HEK293 (cell line): ENCODE data around the gene BPIFB2.

- PRO-cap: no peak
- RRBS, 2 experiments: no CpG with 5 or more reads among the region's 14 CpGs
These were observed 93.9 kb downstream of the ASXL1 start for GRCh38 chr20:32452005-32452437.

DNA sequence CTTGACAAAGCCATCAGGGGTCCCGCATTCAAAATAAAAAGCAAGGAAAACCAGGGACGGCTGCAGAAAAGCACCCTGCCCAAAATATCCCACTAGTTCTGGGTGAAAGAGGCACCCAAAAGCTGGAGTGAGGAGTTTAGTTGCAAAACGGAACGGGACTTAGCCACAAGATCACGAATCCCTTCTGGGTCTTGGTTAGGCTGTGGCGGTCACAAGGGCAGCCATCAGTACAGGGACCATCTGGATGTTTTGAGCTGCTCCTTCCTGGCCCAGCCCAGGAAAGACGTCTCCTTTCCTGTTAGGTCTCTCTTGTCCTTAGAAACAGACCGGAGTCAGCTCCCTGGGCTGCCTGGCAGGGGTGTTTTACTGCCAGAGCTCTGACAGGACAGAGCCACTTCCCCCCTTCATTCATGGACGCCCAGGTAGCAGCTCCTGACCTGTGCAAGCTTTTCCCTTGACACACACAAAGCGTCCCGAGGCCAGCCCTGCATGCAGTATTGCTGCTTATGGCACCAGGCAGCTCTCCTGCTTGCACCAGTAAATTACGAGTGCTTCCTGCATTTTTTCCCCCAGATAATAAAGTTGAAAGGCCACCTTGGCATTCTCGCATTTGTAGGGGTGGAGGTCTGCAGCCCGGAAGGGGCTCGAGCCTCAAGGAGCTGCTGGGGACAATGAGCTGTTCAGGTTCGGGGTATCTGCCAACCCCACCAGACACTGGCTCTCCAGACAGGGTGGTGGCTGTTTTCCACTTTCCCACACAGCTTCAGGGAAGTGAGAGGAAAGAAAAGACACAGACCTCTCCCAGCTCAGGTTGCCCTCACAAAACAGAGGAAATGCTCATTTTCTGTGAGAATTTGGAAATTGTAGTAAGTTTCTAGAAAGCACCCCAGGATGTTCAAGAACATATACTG lies 87.4 kb downstream of the NOL4L start:
- PRO-cap: no peak
- RRBS, 2 experiments: no CpG with 5 or more reads among the region's 16 CpGs

DNA sequence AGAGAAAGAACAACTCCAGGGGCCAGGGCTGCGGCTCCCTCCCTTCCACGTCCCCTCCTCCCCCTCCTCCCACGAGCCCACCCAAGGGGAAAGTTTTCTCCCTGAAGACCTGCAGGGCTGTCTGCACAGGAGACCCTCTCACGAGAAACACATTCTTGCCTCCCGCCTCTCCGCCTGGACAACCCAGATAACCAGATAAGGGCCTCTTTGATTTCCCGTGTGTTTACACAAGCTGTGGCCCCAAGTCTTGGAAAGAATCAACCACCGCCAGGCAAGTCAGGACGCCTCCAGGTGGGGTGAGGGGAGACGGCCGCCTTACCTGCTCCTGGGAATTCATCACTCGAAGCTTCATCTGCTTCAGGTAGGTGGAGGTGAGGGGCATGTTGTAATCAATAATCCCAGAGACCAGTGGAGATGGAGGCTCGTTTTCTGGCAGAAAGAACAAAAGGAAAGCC lies 74.1 kb downstream of the NOL4L start:
- PRO-cap: no peak
- RRBS, 2 experiments: no CpG with 5 or more reads among the region's 13 CpGs

GRCh38 chr20:32518527-32518885 lies 66.6 kb downstream of the NOL4L start:
- PRO-cap: no peak
- RRBS, 2 experiments: no CpG with 5 or more reads among the region's 9 CpGs

- PRO-cap: no peak
- RRBS, 2 experiments: no CpG with 5 or more reads among the region's 27 CpGs
These were observed 56.8 kb downstream of the NOL4L start for GRCh38 chr20:32528157-32528982.

- PRO-cap: no peak
- RRBS, 2 experiments: 63% methylated on average over 1 of the region's 11 CpGs; no CpG with 5 or more reads in 1 of the 2 experiments
These were observed 17.9 kb upstream of the NOL4L start for GRCh38 chr20:32603117-32603421.

DNA sequence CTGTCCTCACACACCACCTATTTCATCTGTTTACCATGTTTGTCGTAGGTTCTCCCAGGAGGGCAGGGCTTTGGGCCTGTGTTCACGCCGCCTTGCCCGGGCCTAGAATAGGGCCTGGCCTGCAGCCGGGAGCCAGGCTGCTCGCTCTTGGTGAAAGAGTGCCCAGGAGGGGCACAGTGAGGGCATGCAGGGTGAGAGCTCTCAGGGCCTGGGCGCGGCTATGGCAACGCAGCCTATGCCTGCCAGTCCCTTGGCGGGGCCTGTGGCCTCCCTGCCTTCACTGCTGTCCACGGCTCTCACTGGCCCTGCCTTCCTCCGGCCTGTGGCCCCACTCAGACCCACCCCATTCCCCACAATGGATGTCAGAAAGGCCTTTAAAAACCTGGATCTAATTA lies 22.6 kb upstream of the NOL4L start:
- PRO-cap: no peak
- RRBS, 2 experiments: no CpG with 5 or more reads among the region's 12 CpGs

- PRO-cap: no peak
- RRBS, 2 experiments: no CpG with 5 or more reads among the region's 12 CpGs
These were observed 43.8 kb upstream of the NOL4L start for GRCh38 chr20:32628729-32629576.

DNA sequence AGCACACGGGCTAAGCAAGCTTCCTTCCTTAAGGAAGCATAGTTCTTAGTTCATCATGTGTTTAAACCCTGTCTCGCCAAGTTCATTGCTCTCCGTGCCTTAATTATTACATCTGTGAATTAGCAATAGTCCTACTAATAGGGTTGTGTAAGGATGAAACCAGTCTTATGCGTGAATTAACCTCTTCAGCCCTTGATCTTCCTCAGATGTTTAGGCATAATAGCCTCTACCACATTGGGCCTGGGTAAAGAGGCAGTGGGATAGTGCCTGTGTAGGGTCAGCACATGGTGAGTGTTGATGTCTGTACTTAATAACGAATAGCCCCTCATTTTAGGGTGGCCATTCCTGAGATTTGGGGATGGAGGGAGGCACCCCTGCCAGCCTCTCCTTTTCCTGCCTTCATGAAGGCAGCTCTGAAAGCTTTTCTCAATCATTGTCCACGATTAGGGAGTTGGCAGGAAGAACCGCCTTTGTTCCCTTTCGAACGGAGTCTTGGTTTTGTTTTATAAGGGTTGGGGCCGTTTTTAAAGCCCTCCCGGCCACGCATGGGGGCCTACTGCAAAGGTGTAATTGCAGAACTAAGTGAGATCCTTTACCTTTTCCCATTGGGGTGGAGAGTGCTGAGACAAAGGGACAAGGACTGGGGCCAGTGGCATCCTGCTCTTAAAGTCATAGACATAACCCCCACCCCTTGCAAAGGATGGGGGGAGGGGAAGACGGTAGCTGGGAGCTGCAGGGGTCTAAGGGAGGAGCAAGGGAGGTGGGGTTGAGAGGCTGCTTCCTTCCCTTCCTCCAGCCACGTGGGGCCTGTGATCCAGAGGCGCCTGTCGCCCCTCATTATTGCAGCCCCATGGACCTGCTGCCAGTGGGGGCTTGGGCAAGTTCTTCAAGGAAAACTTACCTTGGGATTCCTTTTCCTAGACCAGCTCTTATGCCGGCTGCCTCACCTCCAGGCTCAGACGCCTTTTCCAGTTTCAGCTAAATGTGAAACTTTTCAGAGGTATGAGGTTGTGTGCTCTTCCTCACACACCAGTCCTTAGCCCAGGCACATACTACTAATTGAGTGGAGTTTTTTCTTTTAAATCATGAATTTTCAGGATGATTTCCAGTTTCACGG lies 2.3 kb downstream of the DNMT3B start:
- PRO-cap: no peak
- RRBS, 2 experiments: no CpG with 5 or more reads among the region's 19 CpGs

GRCh38 chr20:33007519-33007976 lies at the start of gene BPIFB2:
TSS of gene BPIFB2 (plus strand) at chr20:33007704.
- PRO-cap: no peak
- RRBS, 2 experiments: no CpG with 5 or more reads among the region's 7 CpGs

- PRO-cap: bidirectional peak, plus-strand start at chr20:33443376, minus-strand start at chr20:33443387
- RRBS, 2 experiments: 2% methylated on average over 24 of the region's 41 CpGs
These were observed 572 bp downstream of the SNTA1 start for GRCh38 chr20:33442905-33443476.

GRCh38 chr20:33624304-33625137 lies 37.6 kb upstream of the C20orf144 start:
- PRO-cap: no peak
- RRBS, 2 experiments: no CpG with 5 or more reads among the region's 9 CpGs

DNA sequence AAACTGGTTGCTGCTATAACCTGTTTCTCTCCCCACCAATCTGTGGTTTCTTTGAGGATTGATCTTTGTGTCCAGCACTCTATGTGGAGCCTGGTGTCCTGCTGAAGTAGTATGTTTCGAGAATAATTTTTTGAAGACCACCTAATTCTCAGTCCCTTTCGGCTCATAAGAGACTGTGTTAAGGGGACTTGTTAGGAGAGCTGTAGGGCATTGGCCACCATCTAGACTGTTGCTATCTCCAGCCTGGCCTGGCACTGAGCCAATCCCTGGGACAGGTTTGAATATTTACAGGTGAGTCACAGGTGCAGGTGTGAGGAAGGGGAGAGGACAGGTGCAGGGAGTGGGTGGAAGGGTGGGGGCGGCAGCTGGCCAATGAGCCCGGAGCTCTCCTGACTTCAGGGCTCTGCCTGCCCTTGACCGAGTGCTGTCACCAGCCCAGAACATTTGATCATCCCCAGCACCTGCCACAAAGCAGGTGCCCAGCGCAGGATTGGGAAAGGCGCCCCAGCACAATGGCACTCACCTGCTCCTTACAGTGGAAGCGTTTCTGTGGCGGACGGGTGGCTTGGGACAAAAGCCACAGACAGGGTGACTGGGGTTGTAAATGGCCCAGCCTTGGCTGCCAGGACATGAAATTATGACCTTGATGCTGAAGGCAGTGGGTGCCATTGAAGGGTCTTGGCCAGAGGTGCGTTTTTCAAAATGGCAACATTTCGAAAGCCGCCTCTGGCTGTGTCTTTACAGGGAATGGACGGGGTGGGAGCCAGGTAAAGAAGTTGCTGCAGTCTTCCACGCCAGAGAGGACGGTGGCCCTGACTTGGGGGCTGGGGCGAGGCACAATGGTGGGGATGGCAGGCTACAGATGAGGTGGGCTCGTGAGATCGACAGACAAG lies 7.9 kb upstream of the C20orf144 start:
- PRO-cap: unidirectional peak, minus-strand start at position 228 of the sequence; unidirectional peak, minus-strand start at position 805 of the sequence
- RRBS, 2 experiments: no CpG with 5 or more reads among the region's 19 CpGs

DNA sequence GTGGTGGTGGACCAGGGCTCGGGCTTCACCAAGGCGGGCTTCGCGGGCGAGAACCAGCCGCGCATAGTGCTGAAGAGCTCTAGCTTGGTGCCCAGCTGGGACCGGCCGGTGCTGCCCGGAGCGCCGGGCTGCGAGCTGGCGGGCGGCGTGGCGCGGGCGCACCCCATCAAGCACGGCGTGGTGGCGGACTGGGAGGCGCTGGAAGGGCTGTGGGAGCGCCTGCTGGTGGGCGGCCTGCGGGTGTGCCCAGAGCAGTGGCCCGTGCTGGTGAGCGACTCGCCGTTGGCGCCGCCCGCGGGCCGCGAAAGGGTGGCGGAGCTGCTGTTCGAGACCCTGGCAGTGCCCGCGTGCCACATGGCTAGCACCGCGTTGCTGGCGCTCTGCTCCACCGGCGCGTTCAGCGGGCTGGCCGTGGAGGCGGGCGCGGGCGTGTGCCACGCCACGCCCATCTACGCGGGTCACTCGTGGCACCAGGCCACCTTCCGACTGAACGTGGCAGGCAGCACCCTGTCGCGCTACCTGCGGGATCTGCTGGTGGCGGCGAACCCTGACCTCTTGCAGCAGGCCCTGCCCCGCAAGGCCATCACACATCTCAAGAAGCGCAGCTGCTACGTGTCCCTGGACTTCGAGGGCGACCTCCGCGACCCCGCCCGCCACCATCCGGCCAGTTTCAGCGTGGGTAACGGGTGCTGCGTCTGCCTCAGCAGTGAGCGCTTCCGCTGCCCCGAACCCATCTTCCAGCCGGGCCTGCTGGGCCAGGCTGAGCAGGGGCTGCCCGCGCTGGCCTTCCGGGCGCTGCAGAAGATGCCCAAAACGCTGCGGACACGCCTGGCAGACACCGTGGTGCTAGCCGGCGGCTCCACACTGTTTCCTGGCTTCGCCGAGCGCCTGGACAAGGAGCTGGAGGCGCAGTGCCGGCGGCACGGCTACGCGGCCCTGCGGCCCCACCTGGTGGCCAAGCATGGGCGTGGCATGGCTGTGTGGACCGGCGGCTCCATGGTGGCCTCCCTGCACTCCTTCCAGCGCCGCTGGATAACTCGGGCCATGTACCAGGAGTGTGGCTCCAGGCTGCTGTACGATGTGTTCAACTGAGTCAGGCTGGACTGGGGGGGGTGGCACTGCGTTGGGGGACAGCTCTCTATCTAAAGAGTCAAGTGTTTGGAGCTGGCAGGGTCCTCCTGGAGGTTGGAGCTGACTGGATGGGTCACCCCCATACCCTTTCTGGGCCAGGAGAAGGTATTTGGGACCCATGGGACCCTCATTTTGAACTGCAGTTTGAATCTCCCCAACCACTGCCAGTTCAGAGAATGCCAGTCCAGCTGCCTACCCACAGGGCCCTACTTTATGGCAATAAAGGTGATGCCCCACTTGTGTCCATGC lies 891 bp downstream of the ACTL10 start:
- PRO-cap: no peak
- RRBS, 2 experiments: 89 to 92% methylated on average over 30 of the region's 109 CpGs

DNA sequence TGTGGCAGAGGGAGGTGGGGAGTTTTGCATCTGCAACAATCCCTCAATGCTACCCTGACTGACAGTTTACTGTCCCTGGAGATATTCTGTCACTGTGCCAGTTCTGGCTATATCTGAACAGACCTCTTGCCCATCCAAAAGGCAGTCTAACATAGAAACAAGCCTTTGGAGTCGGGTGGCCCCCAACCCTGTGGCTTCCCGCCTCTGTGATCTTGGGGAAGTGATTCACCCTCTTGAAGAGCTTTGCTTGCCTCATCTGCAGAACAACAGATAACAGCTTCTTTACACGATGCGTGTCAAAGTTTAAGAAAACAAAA lies 3.8 kb upstream of the E2F1 start:
- PRO-cap: no peak
- RRBS, 2 experiments: no CpG with 5 or more reads among the region's 4 CpGs

GRCh38 chr20:33732191-33732893 lies 546 bp downstream of the ZNF341 start:
- PRO-cap: bidirectional peak, plus-strand start at chr20:33732344, minus-strand start at chr20:33732039; bidirectional peak, plus-strand start at chr20:33732707, minus-strand start at chr20:33732727
- RRBS, 2 experiments: 2 to 4% methylated on average over 9 to 12 of the region's 65 CpGs

GRCh38 chr20:33811799-33812893 lies 998 bp downstream of the CHMP4B start:
- PRO-cap: unidirectional peak, minus-strand start at chr20:33812025
- RRBS, 2 experiments: no CpG with 5 or more reads among the region's 25 CpGs

- PRO-cap: no peak
- RRBS, 2 experiments: no CpG with 5 or more reads among the region's 8 CpGs
These were observed 21.4 kb downstream of the ASIP start for GRCh38 chr20:34262340-34263211.

DNA sequence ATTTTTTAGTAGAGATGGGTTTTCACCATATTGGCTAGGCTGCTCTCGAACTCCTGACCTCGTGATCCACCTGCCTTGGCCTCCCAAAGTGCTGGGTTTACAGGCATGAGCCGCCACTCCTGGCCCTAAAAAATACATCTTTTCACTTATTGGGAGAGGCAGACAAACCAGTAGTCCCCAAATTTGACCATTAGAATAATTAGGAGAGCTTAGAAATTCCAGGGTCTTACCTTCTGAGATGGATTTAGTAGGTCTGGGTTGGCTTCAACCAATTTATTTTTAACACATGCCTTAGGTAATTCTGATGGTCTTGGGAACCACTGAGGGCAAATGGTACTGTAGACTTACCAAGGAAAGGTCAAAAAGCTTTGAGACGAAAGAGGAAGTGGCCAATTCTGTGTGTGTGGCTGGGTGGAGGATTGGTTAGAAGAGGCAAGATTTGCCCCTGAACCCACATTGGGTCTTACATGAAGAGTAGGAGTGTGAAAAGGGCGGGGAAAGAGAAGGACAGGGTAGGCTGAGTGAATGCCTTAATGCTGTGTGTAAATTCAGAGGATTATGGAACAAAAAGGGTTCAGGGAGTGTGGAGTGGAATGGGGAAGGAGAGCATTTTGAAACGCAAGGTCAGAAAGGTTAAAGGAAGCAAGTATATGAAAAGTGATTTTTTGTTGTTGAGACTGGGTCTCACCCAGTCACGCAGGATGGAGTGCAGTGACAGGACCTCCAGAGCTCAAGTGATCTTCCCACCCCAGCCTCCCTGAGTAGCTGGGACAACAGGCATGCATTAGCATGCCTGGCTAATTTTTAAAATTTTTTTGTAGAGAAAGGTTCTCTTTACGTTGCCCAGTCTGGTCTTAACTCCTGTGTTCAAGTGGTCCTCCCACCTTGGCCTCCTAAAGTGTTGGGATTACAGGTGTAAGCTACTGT lies 2.8 kb downstream of the ITCH start:
- PRO-cap: no peak
- RRBS, 2 experiments: no CpG with 5 or more reads among the region's 8 CpGs

DNA sequence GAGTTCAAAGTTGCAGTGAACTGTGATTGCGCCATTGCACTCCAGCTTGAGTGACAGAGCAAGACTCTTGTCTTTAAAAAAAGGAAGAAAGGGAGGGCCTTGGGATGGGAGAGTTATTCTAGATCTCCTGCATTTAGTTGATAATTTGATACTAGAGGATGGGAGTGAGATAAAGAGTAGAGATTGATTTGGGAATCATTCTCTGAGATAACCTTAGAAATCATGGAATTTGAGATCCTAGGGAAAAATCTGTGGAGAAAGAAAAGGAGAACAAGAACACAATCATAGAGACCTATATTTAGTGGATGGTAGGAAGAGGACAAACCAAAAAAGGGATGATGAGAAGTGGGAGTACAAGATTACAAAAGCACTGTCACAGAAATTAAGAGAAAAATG lies 68.3 kb downstream of the ITCH start:
- PRO-cap: no peak
- RRBS, 2 experiments: no CpG with 5 or more reads among the region's 1 CpG